Lung (tissue), 4 donors: ENCODE results near the genes UBTD2 and DUSP1.

- PRO-cap = no peak
- RAMPAGE, long total RNA = no peak
- RRBS = no CpG with 5 or more reads among the region's 13 CpGs
Observed at GRCh38 chr5:171089812-171090070, 219.3 kb upstream of the TLX3 start.

DNA sequence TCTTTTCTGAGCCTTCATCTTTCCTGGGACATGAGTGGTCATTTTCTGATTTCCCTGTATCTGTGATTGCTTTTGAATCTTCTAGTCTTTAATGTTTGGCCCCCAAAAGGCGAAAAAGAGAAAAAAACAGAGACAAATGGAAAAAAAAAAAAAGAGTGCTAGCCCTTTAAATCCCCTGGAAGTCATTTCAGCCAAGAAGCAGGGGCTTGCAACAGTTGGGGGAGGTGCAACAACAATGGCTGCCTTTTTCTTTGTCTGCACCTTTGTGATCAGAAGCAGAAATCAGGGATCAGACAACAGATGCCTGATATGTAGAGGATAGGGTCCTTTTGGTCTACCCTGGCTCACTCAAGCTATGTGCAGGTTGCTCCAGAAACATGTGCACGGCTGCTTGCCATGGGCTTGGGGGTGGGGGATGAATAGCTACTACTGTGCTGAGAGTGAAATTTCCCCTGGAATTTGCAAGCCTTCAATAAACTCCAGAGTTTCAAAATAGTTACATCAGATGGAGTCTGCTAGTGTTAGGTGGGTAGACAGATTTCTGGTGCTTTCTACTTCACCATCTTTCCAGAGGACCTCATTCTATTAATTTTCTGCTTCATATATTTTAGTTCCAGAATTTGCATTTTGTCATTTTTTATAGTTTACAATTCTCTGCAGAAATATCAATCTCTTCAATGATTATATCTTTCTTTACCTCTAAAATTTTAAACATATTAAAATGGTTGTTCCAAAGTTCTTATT is 150.9 kb downstream of the FGF18 start:
- PRO-cap = no peak
- RAMPAGE, long total RNA = no peak
- RRBS = no CpG with 5 or more reads among the region's 2 CpGs

- PRO-cap = no peak
- RAMPAGE, long total RNA = no peak
- RRBS = no CpG with 5 or more reads among the region's 10 CpGs
Observed at GRCh38 chr5:171579052-171579434, 159.6 kb downstream of the FGF18 start.

DNA sequence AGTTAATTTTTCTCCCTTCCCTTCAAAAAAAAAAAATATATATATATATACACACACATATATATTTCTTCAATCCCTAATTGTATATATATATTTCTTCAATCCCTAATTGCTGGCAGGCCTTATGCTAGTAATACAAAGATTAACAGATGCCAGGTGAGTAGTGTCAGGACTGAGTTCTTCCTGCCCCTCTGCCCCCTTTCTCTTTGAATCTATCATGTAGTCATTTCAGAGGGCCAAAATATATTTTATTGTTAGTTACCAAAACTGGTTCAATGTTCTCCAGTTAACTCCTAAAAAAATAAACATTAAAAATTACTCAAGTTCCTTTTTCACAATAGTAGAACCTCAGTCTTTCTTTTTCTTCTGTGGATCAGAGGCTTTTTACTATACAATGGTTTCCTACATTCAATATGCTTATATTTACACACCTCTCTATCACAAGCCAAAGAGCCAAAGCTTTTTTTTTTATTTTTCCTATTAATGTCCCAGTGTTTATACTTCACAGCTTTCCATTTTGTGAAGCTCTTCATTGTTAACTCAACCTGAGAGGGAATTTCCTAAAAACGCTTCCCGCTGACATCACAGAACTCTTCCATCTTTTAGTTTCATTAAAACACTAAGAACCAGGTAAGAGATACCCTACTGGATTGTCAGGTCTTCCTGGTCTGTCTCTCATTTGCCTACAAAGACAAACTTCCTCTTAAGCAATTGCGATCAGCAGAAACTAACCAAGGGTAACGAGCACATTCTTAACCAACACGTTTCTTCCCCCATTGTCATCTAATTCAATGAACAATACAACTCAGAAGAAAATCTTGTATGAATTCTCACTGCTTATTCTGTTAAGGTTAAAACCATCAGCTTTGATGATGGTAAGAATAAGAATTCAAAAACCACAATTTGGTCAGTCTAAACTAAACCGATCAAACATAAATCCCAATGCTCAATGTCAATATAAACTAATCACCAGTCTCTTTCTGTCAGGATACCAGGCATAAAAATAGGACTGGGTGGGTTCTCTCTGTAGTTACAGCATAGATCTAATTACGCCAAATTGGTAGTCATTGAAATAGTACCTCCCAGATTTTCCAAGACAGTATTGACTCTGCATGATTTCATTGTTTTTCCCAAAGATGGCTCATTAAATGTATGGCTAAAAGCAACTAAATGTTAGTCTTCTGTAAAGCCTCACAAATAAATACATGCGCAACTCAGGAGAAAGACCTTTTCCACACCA is 6.7 kb downstream of the FBXW11 start:
- PRO-cap = no peak
- RAMPAGE, long total RNA = no peak
- RRBS = no CpG with 5 or more reads among the region's 8 CpGs

- PRO-cap = no peak
- RAMPAGE, long total RNA = no peak
- RRBS = no CpG with 5 or more reads among the region's 10 CpGs
Observed at GRCh38 chr5:172118099-172118822, 69.8 kb downstream of the STK10 start.

GRCh38 chr5:172168160-172169345 is 19.5 kb downstream of the STK10 start:
- PRO-cap = no peak
- RAMPAGE, long total RNA = no peak
- RRBS = no CpG with 5 or more reads among the region's 21 CpGs

DNA sequence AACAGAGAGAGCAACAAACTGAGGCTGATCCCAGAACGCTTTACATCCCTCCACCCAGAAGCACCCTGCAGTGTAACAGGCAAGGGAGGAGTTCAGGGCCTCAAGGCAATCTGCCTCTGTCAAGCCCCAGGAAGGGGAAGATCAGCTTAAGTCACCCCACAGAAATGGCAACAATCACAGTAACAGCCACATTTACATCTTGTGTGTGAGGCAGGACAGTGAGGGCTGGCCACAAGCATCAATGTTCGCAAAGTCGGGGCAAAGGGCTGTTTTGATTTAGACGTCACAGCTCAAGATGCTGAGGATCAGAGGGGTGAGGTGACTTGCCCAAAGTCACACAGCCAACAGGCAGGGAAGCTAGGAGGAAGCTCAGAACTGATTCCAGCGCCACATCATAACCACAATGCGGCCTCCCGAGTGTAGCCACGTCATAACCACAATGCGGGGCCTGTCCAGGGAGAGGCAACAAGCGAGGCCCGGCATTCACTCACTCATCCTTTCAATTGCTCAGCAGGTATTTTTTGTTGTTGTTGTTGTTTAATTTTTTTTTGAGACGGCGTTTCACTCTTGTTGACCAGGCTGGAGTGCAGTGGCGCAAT is 14.3 kb downstream of the STK10 start:
- PRO-cap = no peak
- RAMPAGE, long total RNA = no peak
- RRBS = no CpG with 5 or more reads among the region's 14 CpGs

DNA sequence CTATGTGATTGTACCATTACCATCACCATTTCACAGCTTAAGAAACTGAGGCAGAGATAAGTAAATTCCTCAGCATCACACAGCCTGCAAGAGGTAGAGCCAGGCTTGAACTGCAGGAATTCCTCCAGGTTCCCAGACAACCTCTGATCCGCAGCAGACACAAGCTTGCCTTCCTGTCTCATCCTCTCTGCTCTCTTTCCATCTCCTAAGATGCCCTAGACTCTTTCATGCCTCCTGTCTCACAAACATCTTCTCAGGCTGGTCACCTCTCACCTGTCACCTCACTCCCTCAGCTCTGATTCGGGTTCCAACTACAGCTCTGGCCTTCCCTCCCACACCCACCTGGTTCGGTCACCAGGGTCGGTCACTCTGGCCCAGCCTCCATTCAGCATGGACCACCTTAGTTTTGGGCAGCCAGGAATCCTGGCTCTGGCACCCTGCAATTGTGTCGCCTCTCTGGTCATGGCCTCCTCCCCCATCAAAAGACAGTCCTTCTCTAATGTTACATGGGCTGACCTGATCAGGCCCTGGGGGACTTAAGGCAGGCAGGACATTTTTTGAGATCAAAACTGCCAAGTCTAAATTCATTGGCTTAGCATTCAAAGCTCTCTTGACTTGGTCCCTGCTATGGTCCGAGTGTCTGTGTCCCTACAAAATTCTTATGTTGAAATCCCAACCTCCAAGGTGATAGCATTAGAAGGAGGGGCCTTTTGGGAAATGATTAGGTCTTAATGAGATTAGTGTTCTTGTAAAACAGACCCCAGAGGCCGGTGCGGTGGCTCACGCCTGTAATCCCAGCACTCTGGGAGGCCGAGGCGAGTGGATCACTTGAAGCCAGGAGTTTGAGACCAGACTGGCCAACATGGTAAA is 11.7 kb downstream of the STK10 start:
- PRO-cap = no peak
- RAMPAGE, long total RNA = no peak
- RRBS = no CpG with 5 or more reads among the region's 11 CpGs

DNA sequence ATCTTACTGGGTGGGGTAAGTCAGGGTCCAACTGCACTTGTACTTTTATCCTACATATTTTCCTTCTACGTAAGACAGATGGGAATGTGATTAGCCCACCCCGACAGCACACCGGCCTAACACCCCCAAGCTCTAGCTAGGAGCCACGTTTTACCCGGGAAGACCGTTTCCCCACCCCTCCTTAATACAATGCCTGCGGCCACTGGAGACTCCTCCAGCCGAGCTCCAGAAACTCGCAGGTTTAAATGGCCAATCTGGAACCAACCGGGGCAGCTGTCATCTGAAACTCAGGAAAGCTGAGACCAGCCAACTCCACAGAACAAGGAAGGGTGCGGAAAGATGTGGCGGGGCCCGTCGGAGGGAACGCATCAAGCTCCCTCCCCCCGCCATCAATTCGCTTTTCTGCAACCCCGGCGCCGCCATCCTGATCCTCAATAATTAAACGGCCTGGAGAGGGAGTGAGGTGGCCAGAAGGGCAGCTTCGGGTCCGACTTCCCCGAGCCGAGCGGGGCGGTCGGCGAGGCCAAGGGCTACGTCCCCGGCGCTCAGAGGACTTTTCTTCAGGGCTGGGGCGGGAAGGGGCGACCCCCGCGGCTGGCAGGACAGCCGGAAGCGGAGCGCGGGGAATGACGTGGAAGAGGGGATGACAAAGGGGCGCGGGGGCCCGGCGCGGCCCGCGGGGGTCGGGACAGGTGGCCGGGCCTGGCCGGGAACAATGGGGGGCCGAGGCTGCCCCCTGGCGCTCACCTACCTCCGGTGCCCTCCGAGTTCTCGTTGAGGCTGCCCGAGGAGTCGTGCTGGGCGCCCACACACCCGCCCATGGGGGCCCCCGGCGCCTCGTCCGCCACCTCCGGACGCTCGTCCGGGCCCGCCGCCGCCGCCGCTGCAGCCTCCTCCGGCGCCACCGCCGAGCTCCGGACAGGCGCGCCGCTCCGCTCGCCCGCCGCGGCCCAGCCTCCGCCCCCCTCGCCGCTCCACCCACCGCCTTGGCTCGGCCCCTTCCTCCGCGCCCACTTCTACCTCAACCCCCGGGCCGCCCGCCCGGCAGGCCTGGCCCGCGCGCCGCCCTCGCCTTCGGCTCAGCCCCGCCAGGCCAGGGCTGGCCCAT is at the start of gene UBTD2:
Gene UBTD2 (minus strand): TSS at position 920 of the 1,108 bp plus-strand sequence.
- PRO-cap = bidirectional peak, plus-strand start at position 1,013 of the sequence, minus-strand start at position 914 of the sequence
- RAMPAGE, long total RNA = no peak
- RRBS = 1% methylated on average over 49 of the region's 104 CpGs

- PRO-cap = no peak
- RAMPAGE, long total RNA = no peak
- RRBS = 16% methylated on average over 2 of the region's 9 CpGs
Observed at GRCh38 chr5:172429088-172429854, 25.1 kb downstream of the SH3PXD2B start.

GRCh38 chr5:172558841-172559514 is 82.1 kb upstream of the NEURL1B start:
- PRO-cap = no peak
- RAMPAGE, long total RNA = no peak
- RRBS = no CpG with 5 or more reads among the region's 24 CpGs

DNA sequence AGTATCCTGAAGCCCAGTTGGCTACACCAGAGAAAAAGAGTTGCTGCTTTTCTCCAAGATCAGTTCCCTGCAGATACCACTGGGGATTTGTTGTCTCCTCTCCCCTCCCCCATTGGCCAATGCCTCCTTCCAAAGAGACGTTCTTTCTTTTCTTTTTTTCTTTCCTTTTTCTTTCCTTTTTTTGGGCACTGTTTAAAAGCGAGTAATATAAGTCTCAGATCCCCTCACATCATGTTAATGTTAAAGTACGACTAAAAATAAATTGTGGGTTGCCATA is 66.4 kb upstream of the NEURL1B start:
- PRO-cap = no peak
- RAMPAGE, long total RNA = no peak
- RRBS = no CpG with 5 or more reads among the region's 3 CpGs

- PRO-cap = no peak
- RAMPAGE, long total RNA = no peak
- RRBS = no CpG with 5 or more reads among the region's 6 CpGs
Observed at GRCh38 chr5:172585115-172585591, 55.9 kb upstream of the NEURL1B start.

- PRO-cap = no peak
- RAMPAGE, long total RNA = no peak
- RRBS = 1% methylated on average over 24 of the region's 65 CpGs
Observed at GRCh38 chr5:172641519-172642515, 754 bp downstream of the NEURL1B start.

DNA sequence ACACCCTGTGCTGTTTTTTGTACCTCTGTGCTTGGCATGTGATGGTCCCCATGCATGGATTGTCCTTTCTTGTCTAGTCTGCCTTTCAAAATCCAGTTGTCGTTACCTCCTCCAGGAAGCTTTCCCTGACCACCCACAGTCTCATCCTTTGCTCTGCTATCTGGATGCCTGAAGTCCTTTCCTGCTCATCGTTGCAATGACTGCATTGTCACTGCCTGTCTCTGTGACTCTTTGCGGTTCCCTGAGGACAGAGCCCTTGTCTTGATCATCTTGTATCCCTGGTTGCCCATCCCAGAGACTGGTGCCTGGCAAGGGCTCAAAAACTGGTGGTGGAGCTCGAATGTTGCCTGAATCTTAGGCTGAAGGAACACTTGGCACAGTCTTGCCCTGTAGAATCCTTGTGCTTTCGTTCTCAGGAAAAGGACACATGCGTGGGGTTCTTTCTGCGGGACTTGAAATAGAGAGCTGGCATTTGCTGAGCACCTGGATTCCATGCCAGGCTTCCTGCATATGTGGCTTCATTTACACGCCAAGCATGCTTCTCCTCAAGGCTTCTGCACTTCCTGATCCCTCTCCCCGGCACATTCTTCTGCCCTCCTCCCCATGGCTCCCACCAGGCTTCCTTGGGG is 2.4 kb downstream of the NEURL1B start:
- PRO-cap = no peak
- RAMPAGE, long total RNA = no peak
- RRBS = no CpG with 5 or more reads among the region's 9 CpGs

DNA sequence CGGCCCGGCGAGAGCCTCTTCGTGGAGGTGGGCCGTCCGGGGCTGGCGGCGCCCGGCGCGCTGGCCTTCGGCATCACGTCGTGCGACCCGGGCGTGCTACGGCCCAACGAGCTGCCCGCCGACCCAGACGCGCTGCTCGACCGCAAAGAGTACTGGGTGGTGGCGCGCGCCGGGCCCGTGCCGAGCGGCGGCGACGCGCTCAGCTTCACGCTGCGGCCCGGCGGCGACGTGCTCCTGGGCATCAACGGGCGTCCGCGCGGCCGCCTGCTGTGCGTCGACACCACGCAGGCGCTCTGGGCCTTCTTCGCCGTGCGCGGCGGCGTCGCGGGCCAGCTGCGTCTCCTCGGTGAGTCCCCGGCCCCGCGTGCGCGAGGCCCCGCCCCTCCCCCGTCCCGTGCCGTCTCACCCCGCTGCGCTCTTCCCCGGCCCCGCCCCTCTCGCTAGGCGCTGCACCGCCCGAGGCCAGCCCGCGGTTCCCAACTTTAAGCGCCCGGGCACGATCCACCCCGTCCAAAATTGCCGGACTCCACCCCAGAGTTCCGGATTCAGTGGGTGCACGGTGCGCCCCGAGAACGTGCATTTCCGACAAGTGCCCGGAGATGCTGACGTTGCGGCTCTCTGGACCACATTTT is 42.8 kb downstream of the NEURL1B start:
- PRO-cap = no peak
- RAMPAGE, long total RNA = no peak
- RRBS = 53% methylated on average over 48 of the region's 95 CpGs

DNA sequence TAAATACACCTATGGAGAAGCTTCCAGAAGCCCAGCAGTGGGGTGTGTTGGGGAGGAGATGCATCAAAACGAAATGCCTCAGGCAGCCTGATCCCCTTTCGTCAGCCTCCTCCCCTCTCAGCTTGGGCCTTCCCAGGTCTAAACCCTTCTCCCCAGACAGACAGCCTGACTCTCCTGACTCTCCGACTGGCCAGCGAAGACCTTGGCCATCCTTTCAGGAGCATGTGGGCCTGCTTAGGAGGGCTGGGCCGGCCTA is 54.4 kb downstream of the NEURL1B start:
- PRO-cap = no peak
- RAMPAGE, long total RNA = no peak
- RRBS = no CpG with 5 or more reads among the region's 5 CpGs

DNA sequence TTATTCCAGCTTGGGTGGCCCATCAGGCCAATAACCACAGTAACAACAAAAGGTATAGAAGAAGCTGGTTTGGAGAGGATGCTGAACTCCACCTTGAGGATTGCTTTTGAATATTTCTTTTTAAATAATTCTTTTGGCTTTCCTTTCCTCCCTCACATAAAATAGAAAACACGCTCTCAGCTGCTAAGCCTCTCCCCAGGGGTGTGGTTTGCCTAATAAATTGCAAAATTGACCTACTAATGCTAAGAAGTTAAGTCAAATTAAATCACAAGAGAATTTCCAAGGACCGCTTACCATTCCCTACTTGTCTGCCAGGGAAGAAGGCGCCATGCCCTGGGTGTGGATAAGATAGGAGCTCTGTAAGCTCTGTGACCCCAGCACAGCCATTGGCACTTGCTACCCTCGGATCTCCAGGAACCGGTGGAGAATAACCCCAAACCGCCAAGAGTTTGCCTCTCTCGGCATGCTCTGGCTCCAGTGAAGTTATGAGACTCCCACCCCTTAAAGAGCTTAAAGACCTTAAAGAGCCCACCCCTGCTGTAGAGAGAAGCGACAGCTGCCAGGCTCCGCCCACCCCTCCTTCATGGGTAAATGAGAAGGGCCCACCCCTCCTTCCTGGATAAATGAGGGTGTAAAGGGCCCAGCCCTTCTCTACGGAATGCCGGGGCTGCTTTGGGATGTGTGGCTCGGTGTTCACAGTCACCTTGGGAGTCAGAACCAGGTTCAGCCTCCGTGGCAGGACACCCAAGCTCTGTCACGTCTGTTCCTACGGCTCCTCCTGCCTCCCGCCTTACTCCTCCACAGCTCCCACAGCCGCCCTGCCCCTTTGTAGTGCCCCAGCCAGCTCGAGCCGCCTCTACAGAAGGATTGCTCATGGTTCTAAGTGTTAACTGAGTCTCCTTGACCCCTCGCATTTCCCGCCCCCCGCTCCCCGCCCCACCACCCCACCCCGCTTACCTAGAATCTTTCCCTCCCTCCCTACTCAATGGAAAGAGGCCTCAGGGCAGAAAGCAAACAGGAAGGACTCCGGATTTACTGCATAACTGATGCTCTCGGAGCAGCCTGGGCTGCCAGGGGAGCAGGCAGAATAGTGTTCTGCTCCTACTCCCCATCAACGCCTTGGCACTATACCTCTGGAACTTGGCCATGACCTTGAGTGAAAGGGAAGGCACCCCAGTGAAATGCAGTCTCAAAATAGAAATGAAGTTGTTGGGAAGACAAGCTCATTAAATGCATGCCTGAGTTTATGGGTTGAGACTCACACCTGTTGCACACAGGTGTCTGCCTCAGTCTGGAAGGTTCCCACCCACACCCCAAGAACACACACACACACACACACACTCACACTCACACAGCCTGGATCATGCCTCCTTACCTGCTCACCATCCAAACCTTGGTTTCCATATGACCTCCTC is 59.3 kb downstream of the NEURL1B start:
- PRO-cap = no peak
- RAMPAGE, long total RNA = no peak
- RRBS = no CpG with 5 or more reads among the region's 27 CpGs

GRCh38 chr5:172770479-172771292 is at the start of gene DUSP1:
DUSP1 (minus strand) TSS chr5:172771195.
- PRO-cap = bidirectional peak, plus-strand start at chr5:172771067, minus-strand start at chr5:172770995; bidirectional peak, plus-strand start at chr5:172771359, minus-strand start at chr5:172771195
- RAMPAGE, long total RNA = no peak
- RRBS = under 1% methylated on average over 61 of the region's 97 CpGs

DNA sequence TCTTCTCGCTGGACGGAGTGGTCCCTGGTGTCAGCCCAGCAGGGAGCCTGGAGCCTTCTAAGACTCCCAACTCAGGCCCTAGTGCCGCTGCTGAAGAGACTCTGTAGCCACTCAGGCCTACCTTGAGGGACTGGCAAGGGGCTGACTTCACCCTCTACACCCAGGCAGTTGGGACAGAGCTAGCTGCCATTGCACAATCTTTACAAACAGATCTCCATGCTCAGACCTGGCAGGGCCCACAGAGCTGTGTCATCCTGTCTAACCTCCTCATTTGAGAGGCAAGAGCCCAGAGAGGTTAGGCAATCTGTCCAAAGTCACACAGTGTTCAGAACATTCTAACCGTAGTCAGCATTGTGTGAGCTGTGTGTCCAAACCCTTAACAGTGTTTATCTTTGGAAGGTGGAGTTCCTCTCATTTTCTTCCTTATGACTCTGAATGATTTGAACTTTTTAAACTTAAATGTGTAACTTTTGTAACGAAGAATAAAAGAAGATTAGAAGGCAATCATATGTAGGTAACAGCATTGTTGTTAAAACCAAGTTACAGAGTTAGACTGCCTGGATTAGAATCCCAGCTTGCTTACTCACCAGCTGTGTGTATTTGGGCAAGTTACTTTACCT is 4.6 kb upstream of the DUSP1 start:
- PRO-cap = no peak
- RAMPAGE, long total RNA = no peak
- RRBS = no CpG with 5 or more reads among the region's 5 CpGs